Keratinocyte (primary cell): ENCODE measurements around the gene TMEM131.

DNA sequence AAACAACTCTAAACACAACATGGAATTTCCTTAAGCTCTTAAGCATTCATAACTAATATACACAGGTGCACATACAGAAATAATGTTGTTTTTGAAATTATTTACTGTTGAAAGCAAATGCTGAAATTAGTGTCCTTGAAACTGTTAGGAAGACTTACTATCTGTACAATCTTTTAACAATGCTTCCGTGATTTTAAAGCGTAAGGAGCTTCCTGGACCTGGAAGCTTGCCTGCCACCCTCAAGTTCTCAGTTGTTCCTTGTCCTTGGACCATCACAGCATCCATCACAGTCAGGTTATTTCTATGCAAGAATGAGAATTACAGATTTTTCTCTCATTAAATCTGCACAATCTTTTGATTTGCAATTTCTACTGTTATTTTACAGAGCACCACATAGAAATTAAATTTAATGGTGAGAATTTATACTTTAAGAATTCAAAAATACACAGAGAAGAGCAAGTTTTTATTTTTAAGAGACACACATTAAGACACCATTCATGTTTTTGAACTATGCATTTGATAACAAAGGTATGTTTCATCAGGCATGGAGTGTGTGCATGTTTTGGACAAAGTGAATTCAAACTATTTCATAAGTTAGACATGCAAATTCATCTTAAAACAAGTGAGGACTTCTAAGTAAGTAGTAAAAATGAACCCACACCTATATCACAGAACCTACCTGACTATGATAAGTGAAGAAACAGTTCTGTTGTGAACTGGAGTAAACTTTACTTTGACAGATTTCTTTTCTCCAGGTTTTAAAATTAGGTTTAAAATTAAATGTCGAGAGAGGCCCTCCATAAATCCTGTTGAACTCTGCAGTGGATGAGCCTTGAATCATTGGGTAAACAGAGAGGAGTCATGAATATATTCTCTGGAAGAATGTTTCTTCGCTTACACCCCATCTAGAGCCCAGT, 83.6 kb downstream of the ZAP70 start:
CAGE:
- cytosol, long polyA minus RNA = no peak
- cytosol, long polyA plus RNA = no peak
- long polyA plus RNA = no peak
- nucleus, long polyA minus RNA = start-site peak on the minus strand centred at position 285 of the sequence, 106 bp wide, 18 reads; start-site peak on the minus strand centred at position 695 of the sequence, 27 bp wide, 10 reads; start-site peak on the minus strand centred at position 795 of the sequence, 46 bp wide, 10 reads
- nucleus, long polyA plus RNA = no peak

DNA sequence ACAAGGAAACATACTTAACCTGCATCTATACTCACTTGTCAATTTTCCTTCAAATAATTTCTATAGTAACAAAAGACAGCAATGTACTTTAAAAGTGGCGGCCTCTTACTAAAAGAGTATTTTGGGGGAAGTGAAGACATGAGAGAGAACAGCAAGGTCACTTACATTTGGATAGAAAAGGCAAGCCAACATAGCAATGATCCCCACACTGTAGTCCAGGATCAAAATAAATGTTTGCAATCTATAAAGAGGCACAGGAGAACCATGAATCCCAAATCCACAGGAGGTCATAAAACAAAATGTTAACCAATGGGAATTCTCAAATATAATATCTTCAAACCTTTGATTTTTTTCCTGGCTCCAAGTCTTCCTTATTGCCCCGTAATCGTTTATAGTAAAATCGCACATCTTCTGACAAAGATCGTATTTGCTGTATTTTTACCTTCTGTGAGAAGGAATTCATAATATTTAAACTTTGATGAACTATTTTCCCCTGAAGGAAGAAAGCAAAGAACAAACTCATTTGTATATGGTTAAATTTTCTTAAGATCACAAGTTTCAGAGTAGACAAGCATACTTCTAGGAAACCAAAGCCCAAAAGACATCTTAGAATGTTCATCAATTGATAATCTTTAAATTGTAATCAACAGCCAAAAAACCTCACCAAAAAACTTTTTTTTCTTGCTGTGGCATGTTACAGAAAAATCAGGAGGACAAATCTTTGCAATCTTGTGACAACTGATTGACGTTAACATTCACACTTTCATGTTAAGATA, 92.0 kb downstream of the ZAP70 start:
CAGE:
- cytosol, long polyA minus RNA = no peak
- cytosol, long polyA plus RNA = no peak
- long polyA plus RNA = no peak
- nucleus, long polyA minus RNA = start-site peak on the minus strand centred at position 201 of the sequence, 19 bp wide, 22 reads; start-site peak on the minus strand centred at position 363 of the sequence, 41 bp wide, 21 reads; start-site peak on the minus strand centred at position 479 of the sequence, 26 bp wide, 18 reads
- nucleus, long polyA plus RNA = no peak

DNA sequence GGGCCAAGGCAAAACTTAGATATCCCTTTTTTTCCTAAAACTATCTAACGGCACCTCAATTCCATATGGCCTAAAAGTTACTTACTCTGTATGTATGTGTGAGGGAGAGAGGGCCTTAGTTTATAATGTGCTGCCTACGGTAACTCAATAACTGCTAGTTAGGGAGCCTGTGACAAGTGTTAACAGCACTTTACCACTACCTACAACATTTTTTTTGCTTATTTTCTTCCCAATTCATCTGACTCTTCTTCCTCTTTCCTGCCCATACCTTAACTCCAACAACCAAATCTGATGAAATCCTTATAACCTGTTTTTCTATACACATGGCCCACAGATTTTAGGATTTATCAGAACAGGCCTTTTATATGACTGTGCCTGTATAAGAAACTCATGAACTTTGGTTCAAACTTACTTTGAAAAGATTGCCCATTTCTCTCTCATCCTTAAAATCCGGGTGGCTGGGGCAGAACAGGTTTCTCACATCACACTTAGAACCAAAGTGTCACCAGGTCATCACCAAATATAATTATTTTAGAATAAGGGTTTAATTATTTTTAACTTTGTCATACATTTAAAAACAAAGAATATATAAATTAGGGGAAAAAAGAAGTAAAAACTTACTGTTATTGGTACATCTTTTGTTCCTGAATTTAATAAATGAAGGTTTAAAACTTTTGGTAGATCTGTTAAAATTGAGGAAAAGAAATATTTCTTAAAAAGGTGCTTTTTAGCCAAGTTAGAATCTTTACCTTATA, 119.5 kb downstream of the ZAP70 start:
CAGE:
- cytosol, long polyA minus RNA = no peak
- cytosol, long polyA plus RNA = no peak
- long polyA plus RNA = no peak
- nucleus, long polyA minus RNA = no peak
- nucleus, long polyA plus RNA = no peak

DNA sequence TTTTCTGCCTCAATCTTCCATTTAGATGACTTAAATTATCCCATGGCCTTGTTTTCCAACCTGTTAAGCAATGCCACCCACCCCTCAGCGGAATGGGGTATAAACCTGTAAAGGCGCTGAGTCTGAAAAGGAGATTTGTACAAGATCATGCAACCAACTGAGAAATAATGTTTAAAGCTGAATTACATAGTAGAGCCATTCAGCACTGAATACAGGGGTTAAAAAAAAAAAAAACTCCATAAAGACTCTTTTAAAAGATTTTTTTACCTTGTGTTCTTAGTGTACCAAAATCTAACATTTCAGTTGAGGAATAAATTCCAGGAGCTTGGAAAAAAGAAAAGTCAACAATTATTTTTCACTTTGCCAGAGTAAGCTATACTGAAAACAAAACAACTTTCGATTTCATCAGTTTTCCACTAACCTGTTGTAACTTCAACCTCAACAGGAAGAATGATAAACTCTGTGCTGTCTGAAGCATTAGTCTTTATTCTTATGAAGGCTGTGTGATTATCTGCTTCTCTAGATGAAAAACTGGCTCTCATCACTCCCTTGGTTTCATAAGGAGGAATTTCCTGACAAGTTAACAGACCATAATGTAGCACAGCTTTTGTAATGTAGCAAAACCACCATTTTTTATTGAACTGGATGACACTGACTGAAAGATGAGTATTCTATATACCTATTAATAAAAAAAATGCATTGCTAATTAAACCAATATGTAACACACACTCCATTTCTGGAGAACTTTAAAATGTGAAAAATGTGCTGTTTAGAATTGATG, 121.2 kb downstream of the ZAP70 start:
CAGE:
- cytosol, long polyA minus RNA = no peak
- cytosol, long polyA plus RNA = no peak
- long polyA plus RNA = no peak
- nucleus, long polyA minus RNA = start-site peak on the minus strand centred at position 296 of the sequence, 51 bp wide, 25 reads
- nucleus, long polyA plus RNA = no peak

CAGE:
- cytosol, long polyA minus RNA = no peak
- cytosol, long polyA plus RNA = no peak
- long polyA plus RNA = no peak
- nucleus, long polyA minus RNA = no peak
- nucleus, long polyA plus RNA = no peak
Measured at GRCh38 chr2:97838994-97839313, 125.6 kb downstream of the ZAP70 start.

CAGE:
- cytosol, long polyA minus RNA = no peak
- cytosol, long polyA plus RNA = no peak
- long polyA plus RNA = no peak
- nucleus, long polyA minus RNA = start-site peak on the minus strand at chr2:97995855-97995985, 133 reads
- nucleus, long polyA plus RNA = no peak
Measured at GRCh38 chr2:97995760-97996476, at the start of gene TMEM131. TSS of gene TMEM131 (minus strand) at chr2:97995948.

CAGE:
- cytosol, long polyA minus RNA = no peak
- cytosol, long polyA plus RNA = no peak
- long polyA plus RNA = no peak
- nucleus, long polyA minus RNA = no peak
- nucleus, long polyA plus RNA = no peak
Measured at GRCh38 chr2:98084501-98085275, 2.3 kb upstream of the VWA3B start.

CAGE:
- cytosol, long polyA minus RNA = no peak
- cytosol, long polyA plus RNA = no peak
- long polyA plus RNA = no peak
- nucleus, long polyA minus RNA = no peak
- nucleus, long polyA plus RNA = no peak
Measured at GRCh38 chr2:98245117-98245737, 101.0 kb upstream of the CNGA3 start.

DNA sequence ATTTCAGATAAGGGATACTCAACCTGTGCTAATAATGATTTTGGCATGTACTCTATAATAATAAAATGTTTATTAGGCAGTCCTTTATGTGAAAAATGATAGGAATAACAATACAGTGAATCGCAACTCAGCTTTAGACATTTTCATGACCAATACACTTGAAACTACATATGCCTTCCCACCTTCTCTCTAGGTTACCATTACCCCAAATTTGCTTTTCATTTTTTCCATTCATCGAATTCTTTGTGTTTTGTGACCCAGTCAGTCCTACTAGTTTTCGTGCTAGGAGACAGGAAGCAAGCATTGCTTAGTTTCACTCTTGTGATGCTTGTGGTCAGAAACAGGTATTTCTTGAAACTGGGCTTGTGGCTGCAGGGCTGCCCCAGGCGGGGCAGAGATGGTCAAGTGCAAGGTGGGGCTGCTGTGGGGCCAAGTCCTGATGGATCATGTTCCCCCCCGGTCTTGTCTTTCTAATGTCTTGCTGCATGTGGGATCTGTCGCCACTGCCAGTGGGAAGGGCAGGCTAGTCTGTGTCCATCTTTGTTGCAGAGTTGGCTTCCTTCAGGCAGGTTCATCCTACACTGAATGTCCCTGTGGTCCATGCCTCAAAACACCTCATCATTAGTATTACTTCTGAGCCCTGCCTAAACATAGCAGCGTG, 38.5 kb downstream of the INPP4A start:
CAGE:
- cytosol, long polyA minus RNA = no peak
- cytosol, long polyA plus RNA = no peak
- long polyA plus RNA = no peak
- nucleus, long polyA minus RNA = no peak
- nucleus, long polyA plus RNA = no peak

DNA sequence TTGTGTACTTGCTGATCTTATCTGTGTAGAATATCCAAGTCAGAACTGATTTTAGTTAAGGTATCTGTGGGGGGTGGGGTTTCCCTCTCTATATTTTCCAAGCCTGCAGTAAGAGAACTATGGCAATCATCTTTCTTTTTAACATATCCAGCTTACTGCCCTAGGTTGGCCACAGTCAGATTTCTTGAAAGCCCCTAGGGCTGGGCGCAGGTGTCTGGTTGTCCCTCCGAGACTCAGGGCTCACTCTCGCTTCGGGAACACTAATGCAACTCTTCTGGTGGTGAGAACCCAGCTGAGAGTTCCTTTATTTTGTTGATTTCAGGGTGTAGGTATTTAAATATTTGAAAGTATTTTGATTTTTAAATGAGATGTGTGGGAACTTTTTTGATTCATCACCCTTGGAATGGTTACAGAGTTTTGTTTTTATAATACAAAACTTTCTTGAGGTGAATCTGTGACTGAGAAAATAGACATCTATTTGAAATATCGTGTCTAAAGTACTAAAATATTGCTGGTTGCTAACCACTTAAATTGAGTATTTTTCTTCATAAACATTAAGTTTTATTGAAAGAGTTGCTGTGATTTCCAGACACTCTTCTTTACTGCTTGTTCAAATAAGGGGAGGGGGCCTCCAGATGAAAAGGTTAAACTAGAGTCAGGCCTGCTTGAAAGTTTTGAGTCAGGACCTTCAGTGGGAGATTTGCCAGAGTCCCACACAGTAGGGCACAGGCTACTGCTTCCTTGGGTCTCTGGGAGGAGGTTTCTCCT, 40.9 kb downstream of the INPP4A start:
CAGE:
- cytosol, long polyA minus RNA = no peak
- cytosol, long polyA plus RNA = no peak
- long polyA plus RNA = no peak
- nucleus, long polyA minus RNA = no peak
- nucleus, long polyA plus RNA = no peak

CAGE:
- cytosol, long polyA minus RNA = no peak
- cytosol, long polyA plus RNA = no peak
- long polyA plus RNA = no peak
- nucleus, long polyA minus RNA = no peak
- nucleus, long polyA plus RNA = no peak
Measured at GRCh38 chr2:98582195-98583020, 25.9 kb downstream of the COA5 start.

DNA sequence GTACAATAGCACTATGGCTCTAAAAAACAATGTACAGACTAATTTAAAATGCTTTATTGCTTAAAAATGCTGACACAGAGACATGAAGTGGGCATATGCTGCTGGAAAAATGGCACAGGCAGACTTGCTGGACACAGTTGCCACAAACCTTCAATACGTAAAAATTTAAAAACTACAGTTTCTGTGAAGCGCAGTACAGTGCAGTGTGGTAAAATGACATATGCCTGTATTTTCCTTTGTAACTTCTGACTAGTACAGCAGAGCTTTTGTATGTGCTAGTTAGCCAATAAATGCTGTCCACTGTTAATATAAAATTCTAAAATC, 4.4 kb downstream of the UNC50 start:
CAGE:
- cytosol, long polyA minus RNA = no peak
- cytosol, long polyA plus RNA = no peak
- long polyA plus RNA = no peak
- nucleus, long polyA minus RNA = no peak
- nucleus, long polyA plus RNA = no peak

DNA sequence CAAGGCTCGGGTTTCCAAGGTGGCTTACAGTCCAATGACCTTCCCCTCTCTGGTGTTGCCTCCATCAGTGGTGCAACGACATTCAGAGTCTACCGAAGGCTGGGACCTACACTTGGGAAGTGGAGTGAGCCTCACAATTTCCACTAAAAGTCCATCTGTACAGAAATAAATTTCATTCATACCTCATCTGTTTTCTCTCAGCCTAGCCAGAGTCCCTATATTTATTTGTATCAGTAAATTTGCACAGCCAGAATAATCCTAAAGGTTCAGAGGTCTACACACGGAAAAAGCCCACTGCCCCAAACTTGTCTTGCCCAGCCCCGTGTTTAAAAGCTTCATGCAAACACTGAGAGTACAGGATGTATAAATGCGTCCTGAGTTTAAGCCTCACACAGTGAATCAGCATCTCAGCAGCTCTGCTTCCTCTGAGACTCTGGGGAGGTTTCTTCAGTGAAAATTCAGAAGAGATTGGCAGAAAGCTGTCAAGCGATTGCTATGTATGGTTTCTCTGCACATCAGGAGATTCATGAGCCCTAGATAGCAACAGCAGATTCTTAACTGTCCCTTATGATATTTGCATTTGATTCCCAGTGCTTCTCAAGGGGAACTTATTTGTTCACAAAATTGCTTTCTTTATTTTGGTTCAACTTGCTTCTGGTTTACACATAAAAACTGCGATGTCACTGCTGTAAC, 27.2 kb downstream of the CRACDL start:
CAGE:
- cytosol, long polyA minus RNA = no peak
- cytosol, long polyA plus RNA = no peak
- long polyA plus RNA = no peak
- nucleus, long polyA minus RNA = no peak
- nucleus, long polyA plus RNA = no peak

DNA sequence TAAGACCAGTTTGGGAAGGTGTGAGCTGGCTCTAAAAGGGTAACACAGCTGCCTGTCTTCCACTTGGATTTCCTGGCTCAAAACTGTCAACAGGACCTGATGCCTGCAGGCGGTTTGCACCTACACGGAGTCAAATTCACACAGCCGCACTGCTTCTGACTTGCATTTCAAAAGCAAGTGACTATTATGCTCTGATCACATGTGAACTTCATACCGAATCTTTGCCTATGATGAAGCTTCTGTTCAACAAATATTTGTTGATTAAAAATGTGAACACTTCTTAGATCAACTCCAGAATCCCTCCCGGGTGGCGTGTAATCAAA, 909 bp downstream of the CRACDL start:
CAGE:
- cytosol, long polyA minus RNA = no peak
- cytosol, long polyA plus RNA = no peak
- long polyA plus RNA = no peak
- nucleus, long polyA minus RNA = no peak
- nucleus, long polyA plus RNA = no peak

GRCh38 chr2:99181728-99182151, 756 bp downstream of the MRPL30 start:
CAGE:
- cytosol, long polyA minus RNA = no peak
- cytosol, long polyA plus RNA = no peak
- long polyA plus RNA = no peak
- nucleus, long polyA minus RNA = no peak
- nucleus, long polyA plus RNA = no peak

CAGE:
- cytosol, long polyA minus RNA = no peak
- cytosol, long polyA plus RNA = no peak
- long polyA plus RNA = no peak
- nucleus, long polyA minus RNA = no peak
- nucleus, long polyA plus RNA = no peak
Measured at GRCh38 chr2:99397675-99398886, 60.9 kb downstream of the EIF5B start.

CAGE:
- cytosol, long polyA minus RNA = no peak
- cytosol, long polyA plus RNA = no peak
- long polyA plus RNA = no peak
- nucleus, long polyA minus RNA = no peak
- nucleus, long polyA plus RNA = no peak
Measured at GRCh38 chr2:99404064-99405213, 67.2 kb downstream of the EIF5B start.

DNA sequence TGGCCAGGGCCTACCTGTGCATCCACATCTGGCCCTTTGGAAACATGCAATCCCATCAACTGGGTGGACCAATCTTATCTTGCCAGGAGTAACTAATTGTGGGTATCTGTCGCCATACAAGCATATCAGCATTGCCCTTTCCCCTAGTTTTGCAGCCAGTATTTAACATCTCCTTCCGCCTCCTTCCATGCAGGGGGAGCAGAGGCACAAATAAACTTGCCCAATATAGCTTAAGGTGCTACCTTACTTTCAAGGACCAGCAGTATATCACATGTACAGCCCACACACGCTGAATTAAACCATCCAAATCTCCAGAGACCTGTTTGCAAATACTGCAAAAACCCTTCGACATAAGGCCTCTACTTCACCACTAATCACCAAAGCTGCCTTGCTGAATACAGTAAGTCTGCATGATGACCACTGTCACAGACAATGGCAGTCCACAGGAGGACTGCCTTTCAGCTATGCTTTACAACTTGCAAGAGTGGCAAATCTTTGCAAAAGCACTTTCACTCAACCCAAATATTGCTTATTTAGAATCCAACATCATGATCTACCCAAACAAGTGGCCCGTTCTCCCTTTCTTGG, 68.1 kb downstream of the EIF5B start:
CAGE:
- cytosol, long polyA minus RNA = no peak
- cytosol, long polyA plus RNA = no peak
- long polyA plus RNA = no peak
- nucleus, long polyA minus RNA = no peak
- nucleus, long polyA plus RNA = no peak

DNA sequence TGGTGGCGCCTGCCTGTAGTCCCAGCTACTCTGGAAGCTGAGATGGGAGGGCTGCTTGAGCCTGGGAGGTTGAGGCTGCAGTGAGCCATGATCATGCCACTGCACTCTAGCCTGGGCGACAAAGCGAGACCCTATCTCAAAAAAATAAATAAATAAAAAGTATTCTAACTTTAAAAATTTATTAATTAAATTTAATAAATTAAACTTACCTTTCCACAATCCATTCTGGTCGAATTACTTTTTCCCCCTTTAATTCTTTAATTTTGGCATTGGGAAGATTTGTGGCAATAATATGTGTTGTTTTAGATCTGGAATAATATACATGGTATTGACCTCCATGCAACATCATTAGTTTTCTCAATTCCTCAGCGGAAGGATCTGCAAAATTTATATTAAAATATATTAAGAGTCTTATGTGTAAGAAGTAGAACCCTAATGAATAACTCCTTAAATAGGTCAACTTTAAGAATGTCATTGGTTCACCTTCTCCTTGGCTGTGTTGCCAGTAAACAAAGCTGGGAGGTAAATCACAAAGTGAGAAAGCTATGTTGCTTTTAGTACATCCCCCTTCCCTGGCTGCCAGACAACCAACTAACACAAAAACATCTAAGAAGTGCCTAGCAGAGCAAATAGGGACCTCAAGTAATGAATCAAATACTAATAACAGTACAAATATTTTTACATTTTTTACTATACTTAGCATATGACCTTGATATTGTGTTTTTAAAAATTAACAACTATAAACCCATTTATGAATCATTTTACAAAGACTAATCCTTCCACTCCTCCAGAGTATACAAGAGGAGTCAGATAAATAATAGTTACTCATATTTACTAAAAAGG, 40.5 kb downstream of the REV1 start:
CAGE:
- cytosol, long polyA minus RNA = no peak
- cytosol, long polyA plus RNA = no peak
- long polyA plus RNA = no peak
- nucleus, long polyA minus RNA = no peak
- nucleus, long polyA plus RNA = no peak

DNA sequence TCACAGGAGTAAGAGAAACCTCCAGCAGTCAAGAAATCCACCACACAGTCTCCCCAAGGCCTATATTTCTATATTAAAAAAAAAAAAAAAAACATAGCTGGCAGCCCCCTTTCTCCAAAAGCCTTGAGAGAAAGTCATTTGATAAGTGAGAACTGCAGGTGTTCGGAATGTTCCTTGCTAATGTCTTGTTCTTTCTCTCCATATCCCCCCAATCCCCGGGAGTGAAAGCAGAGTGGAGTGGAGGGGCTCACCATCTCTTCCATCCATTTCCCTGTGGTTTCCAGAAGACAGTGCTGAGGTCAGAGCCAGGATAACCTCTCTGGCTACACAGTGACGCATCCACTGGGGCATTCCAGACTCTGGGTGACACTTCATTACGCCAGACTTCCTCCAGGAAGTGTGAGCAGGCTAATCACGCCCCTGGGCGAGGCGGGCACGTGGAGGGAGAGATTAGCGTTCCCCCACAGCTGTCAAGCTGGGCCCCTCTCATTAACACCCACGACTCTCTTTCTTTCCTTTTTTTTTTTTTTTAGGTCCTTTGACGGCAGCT, 274.8 kb downstream of the AFF3 start:
CAGE:
- cytosol, long polyA minus RNA = no peak
- cytosol, long polyA plus RNA = no peak
- long polyA plus RNA = no peak
- nucleus, long polyA minus RNA = no peak
- nucleus, long polyA plus RNA = no peak